Fibroblast of villous mesenchyme (primary cell): ENCODE results near the gene FITM2.

GRCh38 chr20:41006720-41007166, 21.9 kb upstream of the TOP1 start:
- CAGE, long polyA plus RNA = no peak

DNA sequence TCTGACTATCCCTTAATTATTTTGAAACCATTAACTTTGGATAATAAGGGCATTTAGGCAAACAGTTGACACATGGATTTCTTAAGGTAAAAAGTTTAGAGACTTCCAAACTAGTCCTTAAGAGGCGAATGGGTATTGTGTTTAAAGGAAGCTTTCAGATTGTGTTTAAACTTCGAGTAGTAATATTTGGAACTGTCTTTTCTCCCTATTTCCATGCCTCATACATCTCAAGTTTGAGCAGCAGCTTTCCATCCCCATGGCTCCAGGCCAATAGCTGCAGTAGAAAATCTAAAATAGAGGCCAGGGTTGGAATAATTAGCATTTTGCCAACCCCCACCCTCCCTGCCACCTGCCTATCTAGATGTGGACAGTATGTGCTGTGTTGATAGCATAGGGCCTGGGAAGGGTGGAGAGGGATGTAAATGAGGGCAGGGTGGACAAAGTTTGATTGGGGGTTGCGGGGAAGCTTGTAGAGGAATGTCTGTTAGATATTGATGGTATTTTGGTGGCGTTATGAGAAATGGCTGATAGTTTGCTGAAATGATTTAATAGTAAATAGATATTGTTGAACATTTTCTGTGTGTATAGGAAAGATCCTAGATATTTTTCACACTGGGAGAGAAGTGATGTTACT, 5.6 kb downstream of the TOP1 start:
- CAGE, long polyA plus RNA = no peak

DNA sequence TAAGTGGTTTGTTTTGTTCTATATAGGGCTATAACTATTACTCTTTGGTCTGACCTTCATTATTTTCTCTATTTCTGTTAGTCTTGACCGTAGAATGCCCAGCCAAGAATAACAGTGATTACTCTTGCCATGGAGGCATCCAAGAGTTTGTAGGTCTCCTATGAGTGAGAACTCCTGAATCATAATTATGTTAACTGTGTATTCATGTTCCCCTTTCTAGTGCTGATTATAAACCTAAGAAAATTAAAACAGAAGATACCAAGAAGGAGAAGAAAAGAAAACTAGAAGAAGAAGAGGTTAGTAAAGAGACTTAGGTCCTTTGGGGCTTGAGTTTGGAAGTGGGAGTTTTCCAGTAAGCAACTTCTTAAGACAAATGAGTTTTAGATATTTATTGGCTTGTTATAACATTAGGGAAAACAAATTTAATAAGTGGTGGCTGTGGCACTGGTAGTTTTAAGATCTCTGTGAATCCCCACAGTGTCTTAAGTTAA, 52.4 kb downstream of the TOP1 start:
- CAGE, long polyA plus RNA = no peak

DNA sequence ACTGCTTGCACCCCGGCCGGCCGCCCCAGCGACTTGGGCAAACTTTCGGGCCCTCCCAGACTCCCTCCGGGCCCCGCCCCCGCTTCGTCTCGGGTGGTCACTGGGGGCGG, 432 bp downstream of the PLCG1 start:
- CAGE, long polyA plus RNA = no peak

GRCh38 chr20:41168421-41169326, 31.3 kb downstream of the PLCG1 start:
- CAGE, long polyA plus RNA = no peak

GRCh38 chr20:41173607-41174344, 36.4 kb downstream of the PLCG1 start:
- CAGE, long polyA plus RNA = no peak

- CAGE, long polyA plus RNA = no peak
Measured at GRCh38 chr20:41191769-41192670, 54.7 kb downstream of the PLCG1 start.

DNA sequence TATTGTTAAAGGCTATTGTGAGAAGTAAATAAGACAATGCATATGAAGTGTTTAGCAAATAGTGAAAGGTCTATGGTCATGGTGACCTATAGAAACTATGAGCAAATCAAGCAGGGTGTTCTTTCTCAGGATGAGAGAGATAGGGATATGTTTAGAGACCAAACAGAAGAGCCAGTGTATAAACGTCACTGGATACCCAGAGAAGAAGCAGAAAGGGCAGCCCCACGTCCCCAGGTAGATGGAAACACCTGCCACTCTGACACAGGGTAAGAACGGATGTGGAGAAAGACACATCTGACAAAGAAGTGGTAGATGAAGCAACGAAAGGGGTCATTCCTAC, 470.1 kb downstream of the PTPRT start:
- CAGE, long polyA plus RNA = no peak

DNA sequence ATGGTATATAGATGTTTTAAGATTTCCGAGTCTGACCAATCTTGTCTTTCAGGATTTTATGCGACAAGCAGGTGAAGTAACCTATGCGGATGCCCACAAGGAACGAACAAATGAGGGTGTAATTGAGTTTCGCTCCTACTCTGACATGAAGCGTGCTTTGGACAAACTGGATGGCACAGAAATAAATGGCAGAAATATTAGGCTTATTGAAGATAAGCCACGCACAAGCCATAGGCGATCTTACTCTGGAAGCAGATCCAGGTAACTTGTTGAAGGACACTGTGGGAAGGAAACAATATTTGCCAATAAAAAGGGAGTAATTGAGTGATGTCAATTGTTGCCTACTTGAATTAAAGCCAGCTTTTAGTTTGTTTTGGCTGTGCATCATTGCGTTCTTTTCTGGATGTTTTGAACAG, 2.3 kb downstream of the SRSF6 start:
- CAGE, long polyA plus RNA = no peak

- CAGE, long polyA plus RNA = no peak
Measured at GRCh38 chr20:43514087-43515072, 6.9 kb downstream of the L3MBTL1 start.

DNA sequence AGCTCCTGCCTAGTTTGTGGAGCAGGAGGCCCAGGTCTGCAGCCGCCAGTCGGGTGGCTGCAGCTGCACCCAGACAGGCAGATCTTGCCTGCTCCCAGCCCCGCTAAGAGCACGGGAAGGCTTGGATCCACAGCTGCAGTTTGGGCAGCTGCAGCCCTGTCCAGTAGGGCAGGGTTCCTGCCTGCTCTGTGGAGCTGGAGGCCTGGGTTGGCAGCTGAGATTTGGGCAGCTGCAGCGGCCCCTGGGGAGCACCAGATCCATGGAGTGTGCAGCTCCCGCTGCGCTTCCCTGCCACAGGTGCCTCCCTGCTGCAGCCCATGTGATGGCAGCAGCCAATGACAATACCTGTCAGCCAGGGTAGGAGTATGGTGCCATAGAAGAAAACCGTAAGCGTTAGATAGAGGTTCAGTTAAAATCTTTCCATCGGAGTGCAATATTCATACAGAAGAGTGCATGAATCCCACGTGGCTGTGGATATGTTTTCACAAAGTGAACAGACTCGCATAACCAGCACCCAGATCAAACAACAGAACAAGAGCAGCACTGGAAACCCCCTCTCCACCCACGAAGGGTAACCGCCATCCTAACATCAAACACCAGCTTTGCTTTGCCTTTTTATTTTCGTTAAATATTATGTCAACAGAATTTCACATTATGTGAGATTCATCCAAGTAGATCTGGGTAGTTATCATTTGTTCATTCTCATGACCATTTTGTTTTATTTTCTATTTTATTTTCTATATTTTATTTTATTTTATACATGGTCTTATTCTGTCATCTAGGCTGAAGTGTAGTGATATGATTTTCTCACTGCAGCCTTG, 4.8 kb downstream of the GTSF1L start:
- CAGE, long polyA plus RNA = no peak

- CAGE, long polyA plus RNA = no peak
Measured at GRCh38 chr20:43844685-43845437, 69.8 kb upstream of the TOX2 start.

- CAGE, long polyA plus RNA = no peak
Measured at GRCh38 chr20:43849758-43850449, 64.7 kb upstream of the TOX2 start.

DNA sequence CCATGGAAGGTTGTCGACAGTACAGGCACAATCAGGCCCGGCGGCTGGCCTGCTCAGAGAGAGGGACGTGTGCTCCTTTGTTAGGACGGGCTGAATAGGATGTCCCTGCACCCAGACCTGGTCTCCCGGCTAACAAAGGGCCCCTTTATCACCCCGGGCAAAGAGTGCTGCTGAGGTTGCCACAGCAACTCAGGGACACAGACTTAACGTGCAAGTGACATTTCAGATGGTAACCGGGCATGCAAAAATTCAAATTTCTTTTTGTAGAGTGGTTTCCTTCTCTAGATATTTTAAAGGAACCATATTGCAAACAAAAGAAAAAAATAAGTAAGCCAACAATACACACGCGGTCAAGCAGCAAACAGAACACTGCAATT, 10.4 kb upstream of the TOX2 start:
- CAGE, long polyA plus RNA = no peak

DNA sequence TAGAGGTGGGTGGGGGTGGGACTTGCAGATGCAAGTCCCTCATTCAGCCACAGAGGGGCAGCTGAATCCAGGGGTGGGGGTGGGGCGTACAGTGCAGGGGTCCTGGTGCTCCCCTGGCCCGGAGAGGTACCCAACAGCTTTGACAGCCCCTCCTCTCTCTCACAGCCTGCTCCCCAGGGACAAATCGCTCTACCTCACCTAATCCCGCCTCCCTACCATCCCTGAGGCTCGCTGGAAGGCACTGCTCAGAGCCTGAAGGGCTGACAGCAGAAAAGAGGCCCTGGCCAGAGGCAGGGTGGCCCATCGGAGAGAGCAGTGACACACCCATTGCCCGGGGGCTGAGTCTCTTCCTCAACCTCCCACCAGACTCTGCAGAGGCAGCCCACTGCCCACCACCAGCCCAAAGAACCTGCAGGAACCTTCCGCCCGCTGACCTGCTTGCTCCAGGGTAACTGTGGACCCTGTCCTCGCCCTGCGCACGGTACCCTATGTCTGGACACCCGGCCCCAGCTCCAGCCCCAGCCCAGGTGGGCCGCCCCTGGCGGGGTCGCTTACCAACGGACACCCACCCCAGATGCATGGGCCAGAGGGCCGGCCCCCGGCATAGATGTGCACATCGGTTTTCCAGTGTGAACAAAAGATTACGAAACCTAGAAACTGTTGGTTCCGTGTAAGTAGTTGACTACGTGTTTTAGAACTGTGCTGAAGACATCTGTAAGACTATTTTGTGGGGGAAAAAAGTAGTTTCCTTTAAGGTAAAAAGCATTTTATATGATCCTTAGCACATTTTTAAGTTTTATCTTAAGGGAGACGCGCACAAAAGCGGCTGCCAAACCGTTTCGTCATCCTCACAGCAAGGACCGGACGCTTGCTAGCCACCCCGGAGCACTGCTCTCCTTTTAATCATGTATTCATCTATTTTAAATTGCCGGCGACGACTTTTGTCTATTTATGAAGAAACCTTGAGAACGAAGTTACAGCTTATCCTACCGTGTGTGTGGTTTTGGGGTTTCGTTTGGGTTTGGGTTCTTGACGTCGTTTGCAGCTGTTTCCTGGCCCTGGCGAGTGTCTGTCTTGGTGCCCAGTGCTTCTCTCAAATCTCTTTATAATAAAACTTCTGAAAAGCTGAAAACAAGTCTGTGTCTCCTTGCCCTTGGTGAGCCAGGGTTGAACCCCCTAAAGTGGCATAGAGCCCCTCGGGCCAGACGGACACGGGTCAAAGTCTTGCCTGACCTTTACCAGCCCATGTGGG, 118.1 kb downstream of the JPH2 start:
- CAGE, long polyA plus RNA = no peak

- CAGE, long polyA plus RNA = no peak
Measured at GRCh38 chr20:44070091-44070689, 116.8 kb downstream of the JPH2 start.

GRCh38 chr20:44151613-44152235, 35.3 kb downstream of the JPH2 start:
- CAGE, long polyA plus RNA = no peak

- CAGE, long polyA plus RNA = no peak
Measured at GRCh38 chr20:44181280-44182174, 5.5 kb downstream of the JPH2 start.

DNA sequence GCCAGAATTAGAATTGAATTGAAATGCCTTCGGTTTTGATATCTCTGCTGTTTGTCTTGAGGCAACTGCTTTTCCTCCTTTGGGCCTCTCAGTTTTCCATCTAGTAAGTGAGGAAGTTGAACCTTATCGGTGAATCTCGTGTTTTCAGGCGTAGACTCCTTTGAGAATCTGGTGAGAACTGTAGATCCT, 712 bp upstream of the OSER1 start:
- CAGE, long polyA plus RNA = no peak

DNA sequence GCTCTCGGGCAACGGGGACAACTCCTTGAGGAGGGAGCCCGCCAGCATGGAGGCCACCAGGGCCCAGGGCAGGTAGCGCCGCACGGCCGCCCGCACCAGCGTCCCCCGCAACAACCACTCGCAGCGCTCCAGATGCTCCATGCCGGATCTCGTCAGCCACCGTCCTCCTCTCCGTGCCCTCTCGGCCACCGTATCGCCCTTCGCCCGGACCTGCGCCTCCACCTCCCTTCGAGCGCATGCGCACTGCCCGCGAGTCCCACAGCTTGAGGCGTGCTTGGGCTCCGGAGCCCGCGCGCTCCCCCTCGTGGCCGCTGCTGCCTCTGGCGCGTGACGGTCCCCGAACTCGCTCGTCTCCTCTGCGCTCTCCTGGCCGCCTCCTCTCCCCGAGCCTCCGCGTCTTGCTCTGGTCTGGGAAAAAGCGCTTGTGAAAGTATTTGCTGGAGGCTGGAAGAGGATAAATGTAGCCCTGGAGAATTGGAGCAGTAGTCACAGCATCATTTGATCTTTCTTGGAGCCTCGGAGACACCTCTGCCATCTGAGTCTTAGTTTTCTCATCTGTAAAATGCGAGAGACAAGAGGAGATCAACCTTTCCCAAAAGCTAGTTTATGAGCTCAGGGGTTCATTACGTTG, at the start of gene FITM2:
Gene FITM2 (minus strand): TSS at position 195 of the 631 bp plus-strand sequence.
- CAGE, long polyA plus RNA = no peak